Measurements from ENCODE around the gene EML1.

DNA sequence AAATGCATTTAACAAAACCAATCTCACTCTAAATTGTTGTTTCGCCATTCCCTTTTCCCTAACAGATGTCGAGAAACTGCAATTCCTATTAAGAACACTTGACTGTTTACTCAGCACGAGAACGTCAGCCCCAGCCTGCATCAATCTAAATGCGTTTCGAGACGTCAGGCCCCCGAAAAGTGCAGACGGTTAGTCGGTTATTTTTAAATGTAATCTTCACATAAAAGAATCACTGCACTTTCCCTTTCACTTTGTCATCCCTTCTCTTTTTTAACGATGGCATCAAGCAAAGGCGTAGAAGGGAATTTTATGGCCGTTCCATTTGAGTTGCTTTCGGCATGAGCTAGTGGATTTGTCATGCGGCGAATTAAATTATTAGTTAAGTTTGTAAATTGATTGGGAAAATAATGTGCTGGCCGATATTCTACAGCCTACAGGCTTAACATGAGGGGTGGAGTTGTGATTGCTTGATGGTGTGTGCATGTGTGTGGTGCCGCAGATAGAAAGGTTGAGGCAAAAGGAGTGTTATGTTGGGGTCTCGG is 837.7 kb downstream of the VRK1 start:
- PRO-cap, result no peak
- RAMPAGE, long total RNA, result no peak

DNA sequence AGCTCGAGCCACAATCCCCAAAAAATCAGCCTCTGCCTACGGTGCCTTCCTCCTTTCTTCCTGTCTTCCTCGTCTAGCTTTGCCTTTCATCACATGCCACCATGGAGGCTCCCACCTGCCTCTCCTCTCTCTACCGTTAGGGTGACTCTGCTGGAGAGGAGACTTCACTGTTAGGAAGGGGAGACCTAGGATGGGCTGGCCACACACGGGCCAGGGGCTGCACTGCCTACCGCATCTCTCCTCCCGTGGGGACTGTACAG is 1104.8 kb downstream of the BCL11B start:
- PRO-cap, result no peak
- RAMPAGE, long total RNA, result no peak

GRCh38 chr14:99170199-99170544 is 101.8 kb downstream of the BCL11B start:
- PRO-cap, result no peak
- RAMPAGE, long total RNA, result no peak

DNA sequence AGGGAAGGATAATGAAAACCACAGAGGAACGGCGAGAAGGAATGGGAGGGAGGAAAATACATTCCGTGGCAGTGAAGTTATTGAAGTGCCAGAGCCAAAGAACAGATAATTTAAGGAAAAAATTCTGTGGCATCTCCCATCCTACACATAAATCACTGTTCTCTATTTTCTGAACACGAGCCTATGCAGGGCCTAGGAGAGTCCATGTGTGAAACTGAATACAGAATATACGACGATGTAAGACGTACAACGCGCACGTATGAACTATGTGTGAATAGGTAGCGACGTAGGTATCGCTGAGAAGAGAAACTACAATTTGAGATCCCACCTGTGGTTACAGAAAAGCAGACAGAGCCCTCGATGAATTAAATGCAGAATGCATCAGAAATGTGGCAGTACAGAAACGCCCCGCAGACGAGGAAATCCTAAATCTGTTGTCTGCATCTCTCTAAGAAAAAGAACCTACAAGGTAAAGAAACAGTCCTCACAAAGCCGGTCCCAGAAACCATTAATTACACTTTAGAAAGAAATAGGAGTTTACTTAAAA is 12.7 kb downstream of the BCL11B start:
- PRO-cap, result no peak
- RAMPAGE, long total RNA, result no peak

GRCh38 chr14:99262096-99262836 is 9.7 kb downstream of the BCL11B start:
- PRO-cap, result no peak
- RAMPAGE, long total RNA, result no peak

GRCh38 chr14:99264653-99265243 is 7.2 kb downstream of the BCL11B start:
- PRO-cap, result no peak
- RAMPAGE, long total RNA, result no peak

DNA sequence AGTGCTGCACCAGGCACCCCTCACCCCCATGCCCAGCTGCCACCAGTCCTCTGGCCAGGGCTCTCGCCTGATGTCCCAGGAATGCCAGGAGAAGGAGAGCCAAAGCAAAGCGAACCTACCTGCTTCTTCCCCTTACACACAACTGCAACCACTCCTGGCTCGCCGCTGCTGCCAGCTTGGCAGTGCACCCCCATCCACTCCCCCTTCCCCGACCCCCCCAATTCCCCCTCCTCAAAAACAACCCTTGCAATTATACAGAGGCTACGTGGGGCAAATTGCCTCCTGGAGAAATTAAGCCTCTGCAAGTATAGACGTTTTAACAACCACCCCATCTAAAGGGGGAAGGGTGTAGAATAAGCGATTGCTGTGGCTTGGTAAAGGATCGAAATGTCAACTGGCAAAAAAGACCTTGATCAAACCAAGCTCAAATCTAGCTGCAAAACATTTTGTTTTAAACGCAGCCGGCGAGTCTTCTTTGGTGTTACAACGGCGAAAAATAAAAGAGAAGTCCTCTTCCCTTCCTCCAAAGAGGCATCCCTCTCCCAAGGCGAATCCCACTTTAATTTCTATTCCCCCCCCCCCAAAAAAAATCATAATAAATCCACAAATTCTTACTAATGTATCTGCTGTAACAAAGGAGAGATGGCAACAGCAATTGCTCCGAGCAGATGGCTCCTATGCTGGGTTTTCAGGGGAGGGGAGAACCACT is 2.9 kb downstream of the BCL11B start:
- PRO-cap, result no peak
- RAMPAGE, long total RNA, result no peak

GRCh38 chr14:99274300-99275156 is 2.5 kb upstream of the BCL11B start:
- PRO-cap, result no peak
- RAMPAGE, long total RNA, result no peak

DNA sequence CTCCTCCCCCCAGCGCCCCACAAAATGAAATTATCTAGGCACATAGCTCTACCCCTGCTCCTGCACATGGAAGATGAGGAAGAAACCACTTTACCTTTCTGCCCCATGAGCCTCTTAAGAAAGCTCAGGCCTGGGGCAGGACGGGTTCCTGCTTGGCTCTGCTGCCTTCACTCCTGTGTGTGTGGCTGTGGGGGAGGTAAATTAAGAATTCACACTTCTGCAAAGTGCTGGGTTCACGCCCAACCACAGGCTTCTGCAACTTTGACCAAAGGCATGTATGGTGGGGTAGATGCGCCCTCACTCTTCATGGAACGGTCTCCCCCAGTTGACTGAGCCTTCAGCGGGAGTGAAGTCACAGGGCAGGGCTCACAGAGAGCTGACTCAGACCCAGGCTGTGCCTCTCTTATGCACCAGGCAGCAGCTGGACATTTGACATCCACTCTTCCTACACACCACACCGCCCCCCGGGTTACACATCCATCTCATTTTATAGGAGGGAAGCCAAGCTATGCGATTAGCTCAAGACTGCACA is 15.2 kb upstream of the BCL11B start:
- PRO-cap, result no peak
- RAMPAGE, long total RNA, result no peak

DNA sequence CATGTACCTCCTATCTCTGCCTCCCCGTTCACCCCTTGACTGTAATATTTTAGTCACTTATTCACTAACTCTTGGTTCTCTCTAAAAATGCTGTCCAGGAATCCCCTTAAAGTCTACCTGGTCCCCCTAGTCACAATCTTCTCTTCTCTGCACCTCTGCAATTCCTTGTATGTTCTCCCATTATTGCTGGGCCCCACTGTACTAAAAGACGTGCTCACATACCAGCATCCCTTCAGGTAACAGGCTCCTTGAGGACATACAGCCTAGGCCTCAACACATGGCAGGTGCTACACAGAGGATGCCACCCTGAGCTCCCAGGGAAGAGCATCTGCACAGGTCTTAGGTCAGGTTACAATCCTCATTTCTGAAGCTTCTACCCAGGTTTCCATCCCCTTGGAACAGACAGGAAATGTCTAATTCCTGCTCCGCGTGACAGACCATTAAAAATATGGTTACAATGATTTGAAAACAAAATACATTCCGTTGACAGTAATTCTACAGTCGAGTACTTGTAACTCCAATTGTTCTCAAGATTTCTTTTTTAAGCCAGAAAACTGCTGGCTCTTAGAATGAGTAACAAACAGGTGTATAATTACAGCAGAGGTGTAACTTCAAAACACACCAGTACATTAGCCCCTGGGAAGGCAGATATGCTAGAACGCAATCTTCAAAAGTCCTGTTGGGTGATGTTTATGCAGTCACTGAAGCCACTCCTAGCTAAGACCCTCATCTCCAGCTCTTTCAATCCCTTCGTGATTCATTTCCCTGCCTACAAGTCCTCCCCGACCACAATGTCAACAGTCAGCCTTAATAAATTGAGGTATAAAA is 11.8 kb downstream of the SETD3 start:
- PRO-cap, result no peak
- RAMPAGE, long total RNA, result no peak

GRCh38 chr14:99531246-99531637 is 50.0 kb downstream of the CCNK start:
- PRO-cap, result no peak
- RAMPAGE, long total RNA, result no peak

DNA sequence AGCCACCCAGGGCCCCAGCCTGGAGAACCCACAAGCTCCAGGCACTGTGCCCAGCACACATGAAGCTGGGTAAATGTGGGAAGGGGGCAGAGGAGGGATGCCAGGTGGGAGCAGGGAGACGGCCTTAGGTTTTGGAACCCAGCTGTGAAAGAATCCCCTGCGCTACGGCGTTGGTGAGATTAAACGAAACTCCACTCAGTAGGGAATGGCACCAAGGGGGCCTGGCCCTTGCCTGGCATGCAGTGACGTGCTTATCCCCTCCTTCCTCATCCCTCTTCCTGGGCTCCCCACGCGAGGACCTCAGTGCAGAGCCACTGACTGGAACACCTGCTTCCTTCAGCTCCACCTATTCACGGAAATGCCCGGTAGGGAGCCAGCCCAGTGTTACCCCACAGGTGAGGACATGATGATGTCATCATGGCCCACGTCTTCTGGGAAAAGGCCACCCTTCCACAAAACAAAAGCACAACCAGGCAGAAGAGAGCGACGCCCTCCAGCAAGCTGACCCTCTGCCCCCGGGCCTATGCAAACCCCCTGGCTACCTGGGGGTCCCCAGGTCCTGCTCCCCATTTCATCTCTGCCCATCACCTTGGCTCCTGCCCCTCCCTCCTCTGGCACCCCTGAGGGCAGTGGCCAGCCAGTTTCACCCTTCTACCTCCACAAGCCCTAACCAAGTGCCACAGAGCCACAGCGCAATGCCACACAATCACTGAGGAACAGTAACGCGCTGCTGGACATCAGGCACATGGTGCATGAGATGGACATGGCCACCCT is 42.1 kb downstream of the CCDC85C start:
- PRO-cap, result no peak
- RAMPAGE, long total RNA, result no peak

GRCh38 chr14:99565803-99566736 is 37.9 kb downstream of the CCDC85C start:
- PRO-cap, result no peak
- RAMPAGE, long total RNA, result no peak

GRCh38 chr14:99570394-99570874 is 33.6 kb downstream of the CCDC85C start:
- PRO-cap, result no peak
- RAMPAGE, long total RNA, result no peak

DNA sequence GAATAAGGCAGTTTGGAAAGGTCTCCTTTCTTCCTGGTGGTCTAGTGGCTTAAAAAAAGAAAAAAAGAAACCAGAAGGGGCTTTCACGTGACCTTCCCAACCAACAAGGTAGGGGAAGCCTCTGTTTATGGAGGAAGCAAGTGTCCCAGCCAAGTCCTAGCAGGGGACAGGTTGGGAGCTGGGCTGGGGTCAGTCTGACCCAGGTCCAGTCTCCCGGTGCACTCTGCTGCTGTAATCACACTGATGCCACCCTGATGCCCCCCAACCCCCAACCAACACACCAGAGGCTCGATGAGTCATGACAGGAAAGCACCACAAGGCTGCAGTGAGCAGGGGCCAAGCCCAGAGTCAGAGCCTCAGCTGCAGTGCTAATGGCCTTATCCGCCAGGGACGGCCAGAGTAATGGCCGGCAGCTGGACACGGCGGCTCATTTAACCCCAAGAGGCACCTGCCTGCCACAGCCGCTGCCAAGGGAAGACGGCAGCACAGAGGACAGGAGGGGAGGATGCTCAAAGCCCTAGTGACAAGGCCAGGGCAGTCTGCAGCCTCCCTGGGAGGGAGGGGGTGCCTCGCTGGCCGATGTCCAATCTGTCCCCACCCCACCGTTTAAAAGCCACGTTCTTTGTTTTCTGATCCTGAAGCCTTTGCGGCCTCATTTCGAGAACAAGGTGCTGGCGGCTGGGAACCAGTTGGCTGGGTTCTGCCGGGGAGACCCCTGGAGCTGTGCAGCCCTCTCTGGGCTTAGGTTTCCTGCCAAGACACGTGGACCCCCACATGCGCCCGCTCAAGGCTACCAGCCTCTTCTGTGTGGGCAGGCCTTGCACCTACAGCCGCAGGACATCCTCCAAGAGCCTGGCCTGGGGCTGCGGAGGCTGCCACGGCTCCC is 13.2 kb downstream of the CCDC85C start:
- PRO-cap, result no peak
- RAMPAGE, long total RNA, result no peak

DNA sequence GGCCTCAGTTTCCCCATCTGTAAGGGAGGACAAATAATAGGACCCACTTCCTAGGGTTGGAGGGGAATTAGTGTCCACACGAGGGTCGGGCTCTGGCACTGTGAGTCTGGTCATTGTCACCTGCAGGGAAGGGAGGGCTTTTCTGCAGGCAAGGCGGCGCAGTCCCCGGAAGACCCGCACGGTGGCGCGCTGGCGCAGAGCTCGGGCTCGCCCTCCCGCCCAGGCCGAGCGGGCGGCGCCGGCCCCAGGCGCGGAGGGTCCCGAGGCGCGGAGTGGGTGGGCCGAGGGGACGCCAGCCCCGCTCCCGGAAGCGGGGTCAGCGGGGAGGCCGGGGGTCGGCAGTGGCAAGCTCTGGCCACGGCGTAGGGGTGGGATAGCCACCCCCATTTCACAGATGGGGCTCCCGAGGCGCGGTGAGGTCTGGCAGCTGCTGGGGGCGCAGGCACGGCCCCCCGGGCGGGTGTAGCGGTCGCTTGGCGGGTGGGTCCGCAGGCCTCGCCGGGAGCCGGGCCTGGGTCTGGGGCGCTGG is 45.9 kb downstream of the CYP46A1 start:
- PRO-cap, result no peak
- RAMPAGE, long total RNA, result no peak

GRCh38 chr14:99792940-99794215 is at the start of gene EML1:
EML1 (plus strand) TSS chr14:99793413.
- PRO-cap, result no peak
- RAMPAGE, long total RNA, result no peak

DNA sequence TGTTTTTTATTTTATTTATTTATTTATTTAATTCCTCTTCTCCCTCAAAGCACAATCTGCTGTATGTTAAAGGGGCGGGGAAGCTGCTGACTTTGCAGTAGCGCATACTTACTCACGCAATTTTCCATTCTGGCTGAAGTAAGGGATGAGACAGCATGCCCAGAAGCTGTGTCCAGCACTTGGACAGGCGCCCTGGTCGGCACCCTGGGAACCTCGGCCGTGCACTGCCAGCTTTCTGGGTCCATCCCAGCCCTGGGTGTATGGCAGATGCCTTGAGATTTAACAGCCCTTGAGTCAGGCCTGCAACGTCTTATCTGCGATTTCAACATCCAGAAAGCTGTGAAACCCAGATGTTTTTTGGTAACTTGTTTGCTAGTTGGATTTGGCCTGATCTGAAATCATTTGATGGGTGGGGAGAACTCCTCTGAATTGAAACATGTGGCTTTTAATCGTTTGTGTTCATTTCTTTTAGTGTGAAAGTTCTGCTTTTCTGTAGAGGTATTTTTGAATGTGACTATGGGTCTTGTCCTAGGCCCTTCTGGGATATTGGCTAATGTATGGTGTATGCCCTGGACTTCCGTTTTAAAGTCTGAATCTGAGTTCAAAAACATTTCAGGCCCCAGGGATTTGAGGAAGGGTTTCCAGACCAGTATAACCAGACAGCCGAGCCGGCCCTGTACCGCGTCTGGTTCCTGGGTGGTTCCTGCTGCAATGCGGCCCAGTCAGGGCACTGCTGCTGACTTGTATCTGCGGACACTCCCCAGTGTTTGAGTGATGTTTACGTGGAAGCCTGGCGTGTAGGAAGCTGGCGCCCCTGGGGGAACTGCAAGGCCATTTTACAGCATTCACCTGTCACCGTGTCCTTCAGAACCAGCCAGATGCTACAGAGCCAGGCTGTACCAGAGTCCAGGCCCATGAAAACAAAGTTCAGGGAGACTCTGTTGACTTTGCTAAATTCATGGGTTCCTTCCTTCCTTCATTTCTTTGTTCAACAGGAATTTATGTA is 16.4 kb downstream of the EML1 start:
- PRO-cap, result no peak
- RAMPAGE, long total RNA, result no peak

GRCh38 chr14:100058805-100059242 is 6.4 kb upstream of the EVL start:
- PRO-cap, result no peak
- RAMPAGE, long total RNA, result no peak

DNA sequence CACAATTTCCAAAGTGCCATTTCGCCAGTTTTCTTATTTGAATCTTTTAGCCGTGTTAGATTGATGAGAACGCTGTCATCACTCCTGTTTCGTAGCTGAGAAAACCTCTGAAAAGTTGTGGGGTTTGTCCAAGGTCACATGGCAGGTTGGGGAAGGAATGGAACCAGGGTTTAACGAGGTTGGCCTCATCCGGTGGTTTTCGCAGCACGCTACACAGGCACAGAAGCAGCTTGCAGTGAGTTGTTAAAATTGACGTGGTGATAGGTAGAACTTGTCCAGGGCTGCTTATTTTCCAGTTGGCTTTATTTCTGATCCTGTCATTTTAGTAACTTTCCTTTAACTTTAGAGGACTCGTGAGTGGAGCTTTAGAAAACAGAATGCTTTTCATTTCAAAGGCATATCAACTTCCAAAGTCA is 1.0 kb downstream of the EVL start:
- PRO-cap, result no peak
- RAMPAGE, long total RNA, result no peak